SK-N-DZ (cell line): Measurements from ENCODE around the gene CTAGE9.

DNA sequence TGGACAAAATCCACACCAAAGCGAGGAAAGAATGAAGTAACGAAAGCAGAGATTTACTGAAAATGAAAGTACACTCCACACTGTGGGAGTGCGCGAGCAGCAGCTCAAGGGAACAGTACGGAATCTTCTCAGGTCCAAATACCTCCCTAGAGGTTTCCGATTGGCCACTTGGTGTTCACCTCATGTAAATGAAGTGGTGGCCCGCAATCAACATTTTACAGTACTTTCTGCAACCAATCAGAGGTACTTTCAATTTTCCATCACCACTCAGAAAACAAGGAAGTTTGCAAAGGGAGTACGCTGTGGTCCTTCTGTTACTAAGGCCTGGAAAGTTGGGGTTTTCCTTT is 122.4 kb downstream of the PTPRK start:
RAMPAGE:
- cytosol, long total RNA: no peak
- nucleus, long total RNA: no peak

DNA sequence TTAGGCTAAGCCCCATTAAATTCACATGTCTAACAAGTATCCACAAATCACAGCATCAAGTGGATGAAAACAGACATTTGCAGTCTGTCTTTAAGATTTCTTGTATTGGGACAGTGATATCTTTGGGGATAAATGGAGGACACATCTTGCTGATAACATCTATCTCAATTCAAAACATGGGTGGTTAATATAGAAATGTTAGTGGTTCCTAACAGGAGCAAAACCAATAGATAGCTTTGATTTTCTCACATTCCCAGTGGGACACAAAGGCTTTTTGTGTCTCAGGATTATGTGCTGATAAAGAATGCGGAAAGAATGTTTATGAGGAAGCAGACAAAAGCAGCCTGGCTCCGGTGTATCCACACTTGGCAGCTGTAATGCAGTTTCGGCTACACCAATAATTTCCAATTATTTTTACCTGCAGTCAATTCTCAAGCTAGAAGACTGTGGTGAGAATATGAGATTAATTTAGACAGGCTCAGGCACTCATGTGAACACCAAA is 29.2 kb downstream of the PTPRK start:
RAMPAGE:
- cytosol, long total RNA: no peak
- nucleus, long total RNA: no peak

RAMPAGE:
- cytosol, long total RNA: no peak
- nucleus, long total RNA: no peak
Observed at GRCh38 chr6:128499376-128499938, 20.9 kb downstream of the PTPRK start.

DNA sequence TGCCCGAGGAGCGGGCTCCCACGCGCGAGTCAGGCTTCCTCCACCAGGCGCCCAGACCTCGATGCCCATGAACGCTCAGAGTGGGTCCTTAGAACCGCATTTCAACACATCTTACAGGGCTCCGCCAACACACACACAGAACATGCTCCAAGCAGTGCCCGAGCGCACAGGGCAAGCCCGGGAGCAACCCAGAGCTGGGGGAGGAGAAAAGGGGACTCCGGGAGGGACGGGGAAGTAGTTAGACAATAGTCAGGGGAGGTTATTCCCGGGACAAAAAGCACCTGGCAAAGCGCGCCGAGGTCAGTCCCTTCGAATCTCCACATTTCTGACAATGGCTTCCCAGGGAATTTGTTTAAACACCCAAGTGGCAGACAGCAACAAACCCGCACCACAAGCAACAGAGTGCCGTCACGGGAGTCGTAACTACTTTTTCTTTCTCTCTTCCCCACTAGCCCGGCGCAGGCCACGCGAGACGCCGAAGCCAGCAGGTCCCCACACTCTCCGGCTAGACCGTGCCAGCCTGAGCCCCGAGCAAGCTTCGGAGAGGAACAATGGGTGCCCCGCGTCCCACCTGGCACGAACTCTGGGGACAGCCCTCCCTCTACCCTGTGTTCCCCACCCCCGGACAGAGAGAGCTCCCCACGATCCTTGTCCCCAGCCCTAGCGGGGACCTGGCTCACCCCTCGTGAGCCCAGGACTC is 725 bp downstream of the PTPRK start:
RAMPAGE:
- cytosol, long total RNA: no peak
- nucleus, long total RNA: no peak

GRCh38 chr6:128848247-128848872 is 34.6 kb upstream of the LAMA2 start:
RAMPAGE:
- cytosol, long total RNA: no peak
- nucleus, long total RNA: no peak

GRCh38 chr6:128885421-128885882 is 2.5 kb downstream of the LAMA2 start:
RAMPAGE:
- cytosol, long total RNA: no peak
- nucleus, long total RNA: no peak

DNA sequence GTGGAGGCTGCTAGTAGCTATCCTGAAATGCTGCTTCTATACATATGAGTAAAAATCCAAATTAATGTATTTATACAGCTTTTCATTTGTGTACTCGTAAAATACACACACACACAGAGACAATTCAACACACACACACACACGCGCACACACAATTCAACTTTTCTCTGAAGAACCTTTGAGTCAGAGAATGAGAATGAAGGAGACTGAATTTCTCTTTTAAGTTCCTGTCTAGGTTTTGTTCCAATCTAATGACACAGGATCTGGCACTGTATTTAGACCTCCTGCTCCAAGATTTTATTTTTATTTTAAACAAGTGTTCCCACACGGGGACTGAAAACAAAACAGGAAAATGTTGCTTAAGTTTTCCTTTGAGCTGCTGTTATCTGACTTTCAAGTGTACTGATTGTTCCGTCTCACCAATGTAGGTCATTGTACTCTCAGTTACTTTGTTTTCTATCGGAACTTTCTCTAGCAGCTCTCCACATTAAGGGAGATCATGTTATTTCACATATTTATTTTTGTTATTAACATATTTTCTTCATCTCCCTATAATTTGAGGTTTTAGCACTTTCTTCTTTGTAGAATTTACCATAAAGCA is 250.9 kb downstream of the LAMA2 start:
RAMPAGE:
- cytosol, long total RNA: no peak
- nucleus, long total RNA: no peak

DNA sequence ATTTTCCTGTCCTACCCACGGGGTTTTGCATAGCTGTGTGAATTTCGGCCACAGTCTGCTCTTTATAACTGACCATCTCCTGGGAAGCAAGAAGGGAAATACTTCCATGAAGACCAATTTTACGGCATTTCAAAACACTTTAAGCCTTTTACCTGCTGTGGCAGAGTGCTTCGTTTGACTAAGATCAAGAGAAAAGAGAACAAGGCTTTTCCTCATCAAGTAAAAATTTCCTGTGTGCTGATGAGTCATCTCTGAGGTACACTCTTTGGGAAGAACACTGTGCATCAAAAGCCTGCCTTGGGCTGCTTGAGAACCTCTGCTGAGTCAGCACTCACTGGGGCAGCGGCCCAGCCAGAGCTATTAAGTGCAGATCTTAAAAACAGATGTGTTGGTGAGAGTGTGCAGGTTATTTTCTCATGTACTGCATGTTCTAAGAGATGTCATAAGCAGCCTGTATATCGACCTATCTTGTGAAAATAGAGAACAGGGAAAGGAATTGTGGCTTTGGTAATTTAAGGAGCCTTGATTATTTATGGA is 208.6 kb downstream of the ARHGAP18 start:
RAMPAGE:
- cytosol, long total RNA: no peak
- nucleus, long total RNA: no peak

DNA sequence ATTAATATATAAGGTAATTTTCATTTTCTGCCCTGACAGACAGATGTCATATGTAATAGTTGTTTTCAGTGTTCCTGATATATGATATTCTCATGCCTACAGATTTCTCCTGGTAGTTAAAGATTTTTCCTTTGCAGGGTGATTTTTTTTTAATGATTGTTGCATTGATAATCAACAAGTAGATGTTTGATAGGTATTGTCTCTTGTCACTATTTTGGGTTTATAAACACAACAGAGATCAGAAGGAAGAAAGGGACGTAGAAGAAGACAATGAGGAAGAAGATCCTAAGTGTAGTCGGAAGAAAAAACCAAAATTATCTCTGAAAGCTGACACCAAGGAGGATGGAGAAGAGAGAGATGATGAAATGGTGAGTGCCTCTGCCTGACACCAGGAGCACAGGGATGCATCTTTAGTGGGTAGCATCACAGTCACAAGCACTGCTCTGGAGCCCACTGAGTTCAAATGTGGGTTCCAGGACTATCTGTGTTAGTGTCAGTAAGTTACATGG is 34.3 kb downstream of the L3MBTL3 start:
RAMPAGE:
- cytosol, long total RNA: no peak
- nucleus, long total RNA: no peak

DNA sequence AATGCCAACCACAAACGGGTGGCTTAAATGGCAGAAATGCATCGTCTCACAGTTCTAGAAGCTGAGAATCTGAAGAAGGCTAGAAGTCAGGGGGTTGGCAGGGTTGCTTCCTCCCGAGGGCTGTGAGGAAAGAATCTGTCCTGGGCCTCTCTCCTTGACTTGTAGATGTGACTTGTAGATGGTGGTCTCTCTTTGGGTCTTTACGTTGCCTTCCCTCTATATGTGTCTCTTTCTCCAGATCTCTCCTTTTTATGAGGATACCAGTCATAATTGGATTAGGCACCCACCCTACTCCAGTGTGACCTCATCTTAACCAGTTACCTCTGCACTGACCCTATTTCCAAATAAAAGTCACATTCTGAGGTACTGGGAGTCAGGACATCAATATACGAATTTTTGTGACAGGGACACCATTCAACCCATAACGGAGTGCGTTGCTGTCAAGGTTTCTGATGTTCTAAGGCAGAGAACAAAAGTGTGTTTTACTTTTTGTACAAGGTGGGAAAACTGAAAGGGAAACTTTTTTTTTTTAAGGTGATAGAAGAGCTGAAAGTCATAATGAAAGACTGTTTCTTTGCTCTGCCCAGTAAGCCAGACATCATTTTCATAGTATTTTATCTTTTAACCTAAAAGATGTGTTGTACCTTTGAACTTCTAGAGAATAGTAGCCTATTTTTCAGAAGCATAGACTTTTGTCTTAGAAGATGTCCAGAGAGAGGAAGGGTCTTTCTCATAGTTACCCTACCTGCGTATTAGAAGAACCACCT is 84.3 kb downstream of the SAMD3 start:
RAMPAGE:
- cytosol, long total RNA: no peak
- nucleus, long total RNA: no peak

GRCh38 chr6:130215186-130216042 is 7.3 kb downstream of the SAMD3 start:
RAMPAGE:
- cytosol, long total RNA: no peak
- nucleus, long total RNA: no peak

DNA sequence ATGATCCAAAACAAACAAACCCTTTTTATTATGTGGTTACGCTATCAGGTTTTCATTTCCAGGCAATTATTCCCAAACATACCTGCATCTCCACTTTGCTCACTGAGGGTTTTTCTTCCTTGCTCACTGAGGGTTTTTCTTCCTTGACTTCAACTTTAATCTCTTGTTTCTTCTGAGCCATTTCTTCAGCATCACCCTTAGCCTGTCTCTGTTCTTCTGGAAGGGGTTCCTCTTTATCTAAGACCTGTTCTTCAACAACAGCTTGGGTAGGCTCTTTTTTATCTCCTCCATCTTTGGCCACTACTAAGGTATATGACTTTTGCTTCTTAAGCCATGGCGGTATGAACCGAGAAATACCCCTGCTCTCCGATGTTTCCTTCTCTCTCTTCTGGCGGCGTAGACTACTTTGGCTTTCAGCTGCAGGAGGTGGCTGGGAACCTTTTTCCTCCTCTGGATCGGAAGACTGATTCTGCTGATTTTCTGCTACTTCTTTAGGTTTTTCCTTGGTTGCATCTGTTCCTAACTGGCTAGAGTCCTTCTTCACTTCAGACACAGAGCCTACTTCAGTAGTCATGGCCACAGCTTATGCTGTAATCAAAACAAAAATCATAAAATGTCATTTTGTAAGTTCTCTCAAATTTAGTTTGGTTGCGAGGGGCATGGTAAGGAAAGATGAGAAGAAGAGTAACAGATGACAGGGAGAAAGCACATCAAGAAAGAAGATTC is 107.0 kb downstream of the EPB41L2 start:
RAMPAGE:
- cytosol, long total RNA: no peak
- nucleus, long total RNA: no peak

RAMPAGE:
- cytosol, long total RNA: no peak
- nucleus, long total RNA: no peak
Observed at GRCh38 chr6:131062072-131062719, 849 bp downstream of the EPB41L2 start.

DNA sequence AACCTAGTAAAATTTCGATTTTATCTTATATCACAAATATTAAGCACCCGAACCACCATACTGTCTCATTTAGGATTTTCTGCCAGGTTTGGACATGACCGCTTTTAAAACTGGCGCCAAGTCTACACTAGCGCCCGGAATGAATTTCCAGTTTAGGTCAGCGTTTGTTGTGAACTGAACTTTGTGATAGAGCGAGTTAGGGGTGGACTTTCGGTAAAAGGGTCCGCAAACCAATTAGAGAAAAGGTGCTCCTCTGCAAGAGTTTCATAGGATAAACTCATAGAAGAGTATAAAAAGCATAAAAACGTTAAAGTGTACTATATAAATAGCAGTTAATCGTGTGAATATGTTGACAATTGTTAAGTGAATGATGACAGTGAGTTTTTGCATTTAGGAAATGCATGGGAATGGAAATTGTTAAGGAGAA is 888 bp downstream of the AKAP7 start:
RAMPAGE:
- cytosol, long total RNA: no peak
- nucleus, long total RNA: no peak

RAMPAGE:
- cytosol, long total RNA: no peak
- nucleus, long total RNA: no peak
Observed at GRCh38 chr6:131573948-131574991, 1.2 kb downstream of the ARG1 start.

DNA sequence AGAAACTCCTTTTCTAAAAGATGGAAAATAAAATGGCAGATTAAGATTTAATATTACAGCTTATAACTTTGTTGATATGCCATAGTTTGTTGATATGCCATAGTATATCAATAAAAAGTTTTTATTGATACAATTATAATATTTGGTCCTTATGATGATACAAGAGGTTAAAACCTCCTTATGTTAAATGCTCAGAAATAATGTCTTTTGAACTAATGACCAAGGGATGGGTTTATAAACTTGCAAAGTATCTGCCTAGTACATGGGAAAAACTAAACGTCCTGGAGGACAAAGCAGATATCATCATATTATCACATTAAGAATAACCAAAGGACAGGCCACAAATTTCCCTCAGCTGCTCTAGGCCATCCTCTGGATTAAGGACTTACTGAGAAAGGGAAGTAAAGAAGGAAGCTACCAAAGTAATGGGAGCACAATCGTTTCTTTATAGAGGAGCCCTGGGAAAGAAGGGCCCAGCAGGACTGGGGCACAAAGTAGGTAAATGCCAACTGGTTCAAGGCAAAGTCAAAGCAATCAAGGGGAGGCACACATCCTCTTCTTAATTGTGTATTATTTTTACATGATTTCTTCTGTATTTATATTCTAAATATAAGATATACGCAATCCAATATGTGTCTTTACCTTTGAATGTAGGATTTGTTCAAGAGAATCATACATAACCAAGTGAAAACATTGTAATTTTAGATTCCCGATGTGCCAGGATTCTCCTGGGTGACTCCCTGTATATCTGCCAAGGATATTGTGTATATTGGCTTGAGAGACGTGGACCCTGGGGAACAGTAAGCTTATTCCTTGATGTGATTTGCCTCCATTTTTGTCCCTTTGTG is 9.1 kb downstream of the ARG1 start:
RAMPAGE:
- cytosol, long total RNA: no peak
- nucleus, long total RNA: no peak

DNA sequence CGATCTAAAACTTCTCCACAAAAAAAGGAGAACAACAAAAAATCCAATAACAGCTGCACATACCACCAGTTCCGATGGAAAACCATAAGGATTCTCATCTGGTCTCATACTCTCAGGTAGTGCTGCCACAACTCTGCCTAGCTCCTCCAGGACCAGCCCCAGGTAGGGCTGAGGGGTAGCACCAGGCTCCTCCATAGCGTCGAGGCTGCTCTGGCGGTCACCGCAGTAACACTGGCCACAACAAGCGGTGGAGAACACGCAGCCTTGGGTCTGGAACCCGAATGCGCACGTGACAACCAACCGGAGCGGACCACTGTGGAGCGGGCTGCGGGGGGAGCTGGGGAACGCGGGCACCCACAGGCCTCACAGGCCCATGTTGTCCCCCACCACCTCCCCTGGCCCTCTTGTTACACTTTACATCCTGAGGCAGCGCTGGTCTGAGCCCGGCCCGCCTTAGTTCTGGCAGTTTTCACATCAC is at the start of gene CTAGE9:
CTAGE9 (minus strand) TSS at position 195 of the 478 bp plus-strand sequence.
RAMPAGE:
- cytosol, long total RNA: no peak
- nucleus, long total RNA: no peak

DNA sequence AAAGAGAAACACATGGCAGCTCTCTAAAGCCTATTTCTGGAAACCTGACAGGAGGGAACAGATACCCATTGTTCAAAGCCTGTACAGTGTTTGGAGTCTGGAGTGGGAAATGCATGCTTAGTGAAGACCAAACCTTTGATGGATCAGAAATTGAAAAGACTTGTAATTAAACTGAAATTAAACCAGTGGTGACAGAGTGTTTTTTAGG is 171.9 kb upstream of the CCN2 start:
RAMPAGE:
- cytosol, long total RNA: no peak
- nucleus, long total RNA: no peak

DNA sequence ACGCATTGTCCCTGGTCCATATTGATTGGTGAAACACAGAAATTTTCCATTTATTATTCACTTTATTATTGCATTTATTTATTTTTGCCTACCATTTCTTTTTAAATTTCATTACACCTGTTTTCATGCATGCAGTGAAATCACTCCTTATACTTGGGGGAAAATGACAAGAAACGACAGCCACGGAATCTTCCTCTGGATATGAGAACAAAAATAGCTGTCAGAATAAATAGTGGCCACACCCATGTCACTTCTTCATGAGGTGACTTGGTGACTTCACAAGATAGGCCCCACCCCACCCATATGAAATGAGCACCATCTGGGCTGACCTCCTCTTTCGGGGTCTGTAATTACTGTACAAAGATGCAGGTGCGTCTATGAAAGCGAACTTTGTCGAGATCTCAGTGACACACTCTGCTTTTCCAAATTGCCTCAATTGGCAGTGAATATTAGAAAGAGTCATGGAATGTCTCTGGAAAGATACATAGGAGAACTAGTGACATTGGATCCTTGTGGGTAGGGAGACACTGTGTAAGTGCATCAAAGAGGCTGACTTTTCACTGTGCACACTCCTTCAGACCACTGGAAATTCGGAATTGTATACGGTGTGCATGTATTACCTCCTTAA is 184.2 kb upstream of the CCN2 start:
RAMPAGE:
- cytosol, long total RNA: no peak
- nucleus, long total RNA: no peak

GRCh38 chr6:132145469-132145723 is 194.2 kb upstream of the CCN2 start:
RAMPAGE:
- cytosol, long total RNA: no peak
- nucleus, long total RNA: no peak